UCH-1 (cell line): ENCODE measurements around a stretch of chr13.

GRCh38 chr13:97308693-97309148 is 86.6 kb downstream of the MBNL2 start:
- RRBS: no CpG with 5 or more reads among the region's 4 CpGs

GRCh38 chr13:97327316-97327837 is 105.2 kb downstream of the MBNL2 start:
- RRBS: no CpG with 5 or more reads among the region's 2 CpGs

DNA sequence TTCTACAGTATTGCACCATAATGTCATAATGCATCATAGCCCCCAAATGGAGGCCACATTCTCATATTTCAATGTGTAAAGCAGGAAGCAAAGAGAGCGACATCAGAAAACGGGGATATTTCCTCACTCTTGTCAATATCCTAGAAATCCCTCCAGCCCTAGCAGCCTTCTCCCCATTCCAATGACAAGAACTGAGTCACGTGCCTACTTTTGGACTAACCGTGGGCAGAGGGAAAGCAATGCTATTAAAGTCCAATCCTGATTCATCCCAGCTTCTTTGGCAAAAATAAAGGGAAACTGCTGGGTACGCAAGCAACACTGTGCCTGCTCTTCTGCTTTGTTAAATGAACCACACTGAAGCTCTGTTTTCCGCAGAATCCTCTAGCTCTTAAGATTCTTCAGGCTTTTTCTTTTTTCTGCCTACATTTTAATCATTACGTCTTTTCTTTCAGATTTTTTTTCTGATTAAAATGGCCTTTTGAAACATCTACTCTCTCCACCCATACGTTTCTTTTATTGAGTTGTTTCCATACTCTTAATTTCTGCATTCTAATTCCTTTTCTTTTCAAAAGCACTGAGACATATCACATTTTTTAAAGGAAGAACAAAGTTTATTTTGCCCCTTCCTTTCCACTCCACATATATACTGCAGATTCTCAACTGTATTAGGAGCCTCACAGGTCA is 4.1 kb upstream of the RAP2A start:
- RRBS: no CpG with 5 or more reads among the region's 8 CpGs

- RRBS: 5% methylated on average over 31 of the region's 45 CpGs
Observed at GRCh38 chr13:98143704-98144041, 779 bp downstream of the FARP1 start.

DNA sequence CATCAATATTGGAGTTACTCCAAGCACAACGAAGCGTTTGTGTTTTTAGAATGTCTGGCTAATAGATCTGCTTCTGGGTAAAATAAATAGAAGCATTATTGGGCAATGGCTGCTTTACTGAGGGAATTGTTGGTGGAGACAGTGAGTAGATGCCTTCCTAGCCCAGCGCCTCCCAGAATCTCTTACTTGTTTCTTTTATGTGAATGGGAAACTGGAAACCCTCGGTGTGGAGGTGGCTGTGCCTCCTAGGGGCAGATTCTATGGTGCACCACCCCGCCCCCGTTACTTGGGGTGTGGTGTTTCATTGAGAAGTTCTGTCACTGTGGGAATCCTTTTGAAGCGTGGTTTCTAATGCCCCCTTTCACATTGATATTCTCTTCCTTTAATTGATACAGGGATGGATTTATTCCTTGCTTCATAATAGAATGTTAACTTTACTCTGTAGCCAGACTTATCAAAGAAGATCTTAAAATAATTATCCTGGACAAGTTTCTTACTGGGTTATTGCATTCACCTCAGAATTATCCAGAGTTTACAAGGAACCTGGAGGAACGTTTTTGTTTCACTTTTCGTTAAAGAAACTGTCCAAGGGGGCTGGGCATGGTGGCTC is 2.2 kb downstream of the FARP1 start:
- RRBS: no CpG with 5 or more reads among the region's 9 CpGs

GRCh38 chr13:98200089-98200782 is 23.2 kb upstream of the RNF113B start:
- RRBS: no CpG with 5 or more reads among the region's 7 CpGs

- RRBS: no CpG with 5 or more reads among the region's 18 CpGs
Observed at GRCh38 chr13:98213963-98214736, 37.1 kb upstream of the RNF113B start.

- RRBS: no CpG with 5 or more reads among the region's 14 CpGs
Observed at GRCh38 chr13:98279630-98280310, 102.7 kb upstream of the RNF113B start.

DNA sequence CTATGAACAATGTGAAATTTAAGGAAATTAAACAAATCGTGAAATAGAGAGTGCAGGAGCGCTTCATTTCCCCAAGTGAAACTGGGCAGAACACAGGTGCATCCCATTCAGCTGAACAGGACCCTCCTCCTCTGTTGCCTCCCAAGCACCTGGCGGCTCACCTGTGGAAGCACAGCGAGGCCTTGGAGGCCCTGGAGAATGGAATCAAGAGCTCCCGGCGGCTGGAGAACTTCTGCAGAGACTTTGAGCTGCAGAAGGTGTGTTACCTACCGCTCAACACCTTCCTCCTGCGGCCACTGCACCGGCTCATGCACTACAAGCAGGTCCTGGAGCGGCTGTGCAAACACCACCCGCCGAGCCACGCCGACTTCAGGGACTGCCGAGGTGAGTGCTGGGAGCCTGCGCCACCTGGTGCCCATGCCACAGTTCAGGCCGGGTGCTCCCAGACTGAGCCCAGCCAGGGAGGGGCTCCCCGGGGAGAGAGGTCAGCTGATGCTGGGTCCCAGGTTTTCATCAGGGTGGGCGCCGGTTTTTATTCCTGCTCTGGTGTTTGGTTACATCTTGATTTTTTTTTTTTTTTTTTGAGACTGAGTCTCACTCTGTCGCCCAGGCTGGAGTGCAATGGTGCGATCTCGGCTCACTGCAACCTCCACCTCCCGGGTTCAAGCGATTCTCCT is 145.9 kb downstream of the STK24 start:
- RRBS: 12% methylated on average over 9 of the region's 25 CpGs

GRCh38 chr13:98443748-98444463 is 133.0 kb downstream of the STK24 start:
- RRBS: no CpG with 5 or more reads among the region's 26 CpGs

DNA sequence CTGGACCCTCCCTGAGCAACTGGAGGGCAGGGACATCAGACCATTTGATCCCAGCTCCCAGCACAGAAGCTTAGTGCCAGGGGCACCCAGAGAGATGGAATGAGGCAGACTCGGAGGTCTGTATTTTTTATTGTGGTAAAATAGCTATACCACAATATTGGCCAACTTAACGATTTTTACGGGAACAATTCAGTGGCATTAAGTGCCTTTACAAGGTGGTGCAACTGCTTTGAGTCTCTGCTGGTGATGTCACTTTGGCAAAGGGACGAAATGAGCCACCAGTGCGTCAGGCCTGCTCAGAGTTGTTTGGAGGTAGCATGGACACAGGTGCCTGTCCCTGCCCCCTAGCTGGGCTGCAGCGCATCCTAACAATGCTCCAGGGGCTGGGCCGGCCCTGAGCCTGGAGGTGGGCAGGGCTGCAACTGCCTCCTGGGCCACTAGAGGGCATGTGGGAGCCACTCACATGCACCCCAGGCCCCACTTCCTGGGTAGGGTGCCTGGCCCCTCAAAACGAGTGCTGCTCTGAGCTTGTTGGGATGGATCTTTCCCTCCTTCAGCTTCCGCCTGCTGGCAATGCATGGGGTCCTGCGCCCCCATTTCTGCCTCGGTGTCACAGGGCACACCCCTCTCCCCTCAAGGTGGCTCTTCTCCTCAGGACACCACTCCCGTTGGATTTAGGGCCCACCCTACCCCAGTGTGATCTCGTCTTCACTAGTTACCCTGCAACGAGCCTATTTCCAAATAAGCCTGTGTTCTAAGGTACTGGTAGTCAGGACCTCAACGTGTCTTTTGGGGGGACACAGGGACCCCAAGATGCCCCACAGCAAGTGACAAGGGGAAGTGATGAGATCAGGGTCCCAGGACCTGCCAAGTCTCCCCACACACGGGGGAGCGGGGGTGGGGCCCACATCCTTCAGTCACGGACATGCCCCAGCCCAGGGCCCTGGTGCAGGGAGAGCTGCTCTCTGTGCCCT is 131.5 kb downstream of the STK24 start:
- RRBS: no CpG with 5 or more reads among the region's 18 CpGs

DNA sequence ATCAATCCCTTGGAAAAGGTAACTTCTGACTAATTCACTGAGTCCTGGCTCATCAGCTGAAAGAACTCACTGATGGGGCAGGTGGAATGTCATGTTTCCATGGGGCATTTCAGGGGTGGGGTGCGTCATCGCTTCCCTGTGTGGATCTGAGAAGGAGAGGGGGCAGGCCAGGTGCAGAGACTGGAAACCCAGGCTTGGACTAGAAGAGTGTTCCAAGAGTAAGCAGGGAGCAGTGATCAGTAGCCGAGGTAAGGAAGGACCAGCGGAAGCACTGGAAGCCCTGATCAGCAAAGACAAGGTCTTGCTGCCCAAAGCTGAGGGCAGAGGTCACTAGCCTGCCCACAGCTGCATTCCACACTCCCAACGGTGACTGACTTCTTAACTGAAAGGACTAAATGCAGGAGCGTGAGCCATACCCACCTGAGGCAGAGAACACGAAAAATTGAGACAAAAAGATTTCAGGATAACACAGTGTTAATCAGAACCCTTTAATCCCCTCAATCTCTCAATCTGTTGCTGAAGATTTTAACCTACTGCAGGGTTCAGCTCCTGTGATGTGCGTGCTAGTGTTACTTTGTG is 77.4 kb downstream of the STK24 start:
- RRBS: no CpG with 5 or more reads among the region's 8 CpGs

- RRBS: no CpG with 5 or more reads among the region's 4 CpGs
Observed at GRCh38 chr13:98515076-98515876, 61.6 kb downstream of the STK24 start.

GRCh38 chr13:98566197-98566477 is 10.8 kb downstream of the STK24 start:
- RRBS: no CpG with 5 or more reads among the region's 6 CpGs

GRCh38 chr13:98592291-98592737 is 15.4 kb upstream of the STK24 start:
- RRBS: no CpG with 5 or more reads among the region's 6 CpGs

DNA sequence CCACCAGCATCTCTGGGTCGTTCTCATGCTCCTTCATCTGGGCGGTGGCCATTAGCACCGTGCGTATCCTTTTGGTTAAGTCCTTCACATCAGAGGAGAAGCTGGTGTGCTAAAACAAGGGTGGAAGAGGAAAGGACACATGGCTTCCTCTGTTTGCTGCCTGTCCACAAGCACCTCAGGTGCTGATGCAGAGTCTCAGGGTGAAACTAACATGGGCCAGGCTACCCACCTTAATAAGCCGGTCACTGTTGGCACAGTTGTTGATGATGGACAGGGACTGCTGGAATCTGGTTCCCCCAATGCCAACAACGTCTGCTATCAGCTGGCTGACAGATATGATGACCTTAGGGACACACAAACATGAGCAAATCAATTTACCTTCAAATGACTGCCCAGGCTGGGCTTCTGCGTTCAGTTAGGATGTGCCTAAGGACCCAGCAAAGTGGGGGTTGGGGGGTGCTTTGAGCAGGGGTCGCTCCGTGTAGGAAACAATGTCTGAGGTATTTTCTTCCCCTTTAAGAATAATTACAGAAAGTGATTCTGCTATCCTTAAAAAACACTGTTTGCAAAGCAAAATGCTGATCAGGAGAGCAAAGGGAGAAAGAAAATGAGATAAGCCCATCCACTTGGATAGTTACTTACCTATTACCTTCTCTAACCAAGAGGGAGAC is 77.1 kb upstream of the SLC15A1 start:
- RRBS: no CpG with 5 or more reads among the region's 9 CpGs

GRCh38 chr13:98928232-98928613 is 49.6 kb downstream of the DOCK9 start:
- RRBS: no CpG with 5 or more reads among the region's 1 CpG

DNA sequence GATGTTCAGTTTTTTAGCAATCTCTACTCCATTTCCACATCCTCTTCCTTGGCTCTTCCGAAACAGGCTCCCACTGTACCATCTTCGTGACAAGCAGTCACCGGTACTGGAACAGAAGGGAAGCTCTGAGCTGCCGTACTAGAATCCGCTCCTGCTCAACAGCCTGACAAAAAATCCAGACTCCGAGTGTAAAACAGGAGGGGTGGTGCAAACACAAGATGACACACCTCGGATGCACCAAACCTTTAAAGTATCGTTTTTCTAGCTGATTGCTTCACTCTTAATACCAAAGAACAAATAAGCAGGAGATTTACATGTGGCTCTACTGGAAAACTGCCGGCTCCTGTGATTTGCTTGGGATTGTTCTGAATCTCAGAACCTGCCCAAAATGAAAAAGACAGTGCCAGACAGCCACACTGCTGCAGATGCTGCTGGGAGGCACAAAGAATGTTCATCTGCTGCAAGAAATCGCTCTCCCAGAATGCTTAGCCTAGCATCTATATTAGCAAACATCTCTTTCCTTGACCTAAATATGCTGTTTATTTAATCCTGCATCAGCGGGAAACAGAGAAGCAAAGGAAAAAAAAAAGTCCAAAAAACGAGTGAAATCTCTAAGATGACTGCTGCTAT is 37.9 kb upstream of the DOCK9 start:
- RRBS: no CpG with 5 or more reads among the region's 12 CpGs

DNA sequence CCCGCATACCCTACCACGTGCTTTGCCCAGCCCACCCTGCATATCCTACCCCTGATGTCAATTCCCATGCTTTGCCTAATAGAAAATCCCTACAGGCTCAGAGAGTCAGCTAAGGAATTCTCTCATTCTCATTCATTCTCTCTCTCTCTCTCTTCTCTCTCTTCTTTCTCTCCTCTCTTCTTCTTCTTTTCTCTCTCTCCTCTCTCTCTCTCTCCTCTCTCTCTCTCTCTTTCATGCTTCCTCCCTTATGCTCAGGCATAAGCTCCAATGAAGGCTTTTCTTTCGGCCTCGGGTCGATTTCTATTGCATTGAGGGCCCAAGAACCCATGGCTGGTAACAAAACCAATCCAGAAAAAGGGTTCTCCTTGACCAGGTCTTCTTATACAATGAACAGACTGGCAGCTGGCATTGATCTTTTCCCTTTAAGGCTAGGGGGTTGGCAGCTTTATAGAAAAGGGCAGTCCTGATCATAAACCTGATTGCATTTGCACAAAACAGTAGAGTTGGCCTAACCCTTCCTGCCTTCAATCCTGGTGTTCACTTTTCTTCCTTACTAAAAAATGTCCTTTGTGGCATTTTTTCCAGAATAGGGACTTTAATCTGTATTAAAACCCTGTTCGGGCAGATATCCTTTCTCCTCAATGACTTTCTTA is 95.4 kb upstream of the DOCK9 start:
- RRBS: no CpG with 5 or more reads among the region's 6 CpGs

DNA sequence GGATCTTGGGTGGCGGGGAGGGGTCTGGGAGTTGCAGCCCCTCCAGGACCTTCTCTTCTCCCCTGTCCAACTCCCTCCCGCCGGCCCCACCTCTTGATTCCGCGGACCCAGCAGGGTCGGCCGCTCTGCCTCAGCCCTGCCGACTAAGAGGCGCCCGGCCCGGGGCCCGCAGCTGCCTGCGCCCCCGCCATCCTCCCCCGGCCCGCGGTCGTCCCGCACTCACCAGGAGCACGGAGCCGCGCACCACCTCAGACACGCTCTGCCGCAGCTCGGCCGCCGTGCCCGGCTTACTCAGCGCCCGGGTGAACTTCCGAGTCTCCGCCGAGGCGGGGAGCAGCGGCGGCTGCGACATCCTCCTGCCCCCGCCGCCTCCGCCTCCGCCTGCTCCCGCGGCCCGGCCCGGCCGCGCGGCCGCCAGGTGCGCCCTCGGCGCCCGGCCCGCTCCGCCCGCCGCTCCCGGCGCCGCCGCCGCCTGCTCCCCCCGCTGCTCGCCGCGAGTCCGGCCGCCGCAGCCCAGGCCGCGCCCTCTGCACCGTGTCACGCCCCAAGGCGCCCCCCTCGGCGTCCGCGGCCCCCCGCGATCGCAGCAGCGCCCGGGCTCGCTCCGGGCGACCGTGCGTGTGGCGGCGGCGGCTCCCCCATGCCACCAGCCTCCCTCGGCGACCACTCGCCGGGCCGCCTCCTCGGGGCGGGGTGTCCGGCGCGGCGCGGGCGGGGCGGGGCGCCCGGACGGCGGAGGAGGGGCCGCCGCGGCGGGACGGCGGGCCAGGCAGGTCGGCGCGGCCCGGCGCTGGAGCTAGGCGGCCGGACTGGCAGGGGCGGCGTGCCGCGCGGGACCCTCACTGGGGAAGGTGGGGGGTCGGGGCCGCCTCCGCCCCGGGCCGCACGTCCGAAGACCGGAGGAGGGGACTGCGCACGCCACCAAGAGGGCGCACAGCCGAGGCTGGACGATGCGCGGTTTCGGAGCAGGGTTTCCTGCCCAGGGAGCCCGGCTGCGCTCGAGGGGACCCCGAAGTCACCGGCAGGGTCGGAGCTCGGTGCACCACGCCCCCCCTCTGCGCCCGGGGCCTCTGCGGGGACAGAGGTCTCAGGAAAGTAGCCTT is 108.5 kb upstream of the DOCK9 start:
- RRBS: 2% methylated on average over 91 of the region's 154 CpGs